Camera-type eye (tissue), 1 donor: Measurements from ENCODE around the gene CORO7.

- RAMPAGE, long total RNA = no peak
Observed at GRCh38 chr16:4183269-4184403, 58.2 kb downstream of the SRL start.

DNA sequence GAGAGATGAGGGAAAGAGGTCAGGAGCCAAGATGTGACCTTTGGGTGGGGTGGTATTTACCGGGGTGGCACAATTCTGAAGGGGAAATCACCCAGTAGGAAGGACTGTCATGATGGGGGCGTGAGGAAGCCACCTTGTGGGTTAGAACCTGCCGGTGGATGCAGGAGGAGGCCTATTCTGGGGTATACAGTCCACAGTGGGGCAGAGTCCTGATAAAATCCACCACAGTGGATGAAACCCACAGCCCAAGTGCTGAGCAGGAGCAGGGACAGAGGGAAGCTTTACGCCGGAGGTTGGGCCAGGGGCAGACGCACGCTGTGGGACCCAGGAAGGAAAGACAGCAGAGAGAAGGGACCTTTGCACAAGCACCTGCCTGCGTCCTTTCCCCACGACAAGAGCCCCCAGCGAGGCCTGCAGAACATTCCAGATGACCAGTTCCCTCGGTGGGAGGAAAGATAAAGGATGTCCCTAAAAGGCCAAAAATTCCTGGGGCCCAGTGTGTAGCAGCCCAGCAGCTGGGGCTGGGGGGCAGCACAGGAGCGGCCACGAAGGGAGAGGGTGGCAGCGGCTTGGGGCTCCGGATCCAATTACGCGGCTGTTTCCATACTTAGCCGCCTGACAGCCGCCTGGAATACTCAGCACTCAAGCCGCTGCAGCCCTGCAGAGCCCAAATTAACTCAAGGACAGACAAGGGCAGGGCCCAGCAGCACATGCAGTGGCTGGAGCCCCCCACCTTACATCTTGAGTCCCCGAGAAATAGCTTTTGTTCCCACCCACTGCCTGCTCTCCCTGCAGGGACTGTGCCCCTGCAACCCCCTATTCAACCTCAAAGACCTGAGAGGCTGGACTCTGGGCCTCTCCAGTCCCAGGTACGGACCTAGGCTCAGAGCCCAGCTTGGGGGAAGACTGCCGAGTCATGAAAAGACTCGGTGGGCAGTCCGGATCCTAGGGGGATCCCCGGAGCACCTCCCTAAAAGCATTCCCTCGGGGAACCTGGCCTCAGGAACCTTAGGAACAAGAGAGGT is 1.3 kb downstream of the SRL start:
- RAMPAGE, long total RNA = no peak

DNA sequence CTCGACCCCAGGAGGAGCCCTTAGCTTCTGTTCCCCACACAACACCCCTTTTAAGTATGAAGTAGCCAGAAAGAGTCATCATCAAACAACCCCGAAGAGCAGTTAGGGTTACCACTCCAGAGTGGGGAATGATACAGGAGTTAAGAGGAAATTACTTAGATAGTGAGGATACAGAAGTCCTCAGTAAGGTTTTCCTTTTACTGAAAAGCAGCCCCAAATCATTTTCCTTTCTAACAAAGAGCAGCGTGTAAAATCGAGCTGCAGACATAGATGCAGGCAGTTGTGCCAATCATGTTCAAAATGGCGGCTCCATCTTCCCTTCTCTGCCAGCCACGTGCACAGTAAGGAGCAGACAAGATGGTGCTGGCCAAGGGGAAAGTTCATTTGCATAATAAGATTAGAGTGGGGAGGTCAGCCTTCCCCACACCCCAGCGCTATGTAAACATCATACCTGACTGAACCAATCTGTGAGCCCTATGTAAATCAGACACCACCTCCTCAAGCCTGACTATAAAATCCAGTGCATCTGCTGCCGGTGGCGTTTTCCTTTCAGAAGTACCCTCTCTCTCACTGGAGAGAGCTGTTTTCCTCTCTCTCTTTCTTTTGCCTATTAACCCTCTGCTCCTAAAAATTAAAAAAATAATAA is 2.4 kb upstream of the SRL start:
- RAMPAGE, long total RNA = no peak

DNA sequence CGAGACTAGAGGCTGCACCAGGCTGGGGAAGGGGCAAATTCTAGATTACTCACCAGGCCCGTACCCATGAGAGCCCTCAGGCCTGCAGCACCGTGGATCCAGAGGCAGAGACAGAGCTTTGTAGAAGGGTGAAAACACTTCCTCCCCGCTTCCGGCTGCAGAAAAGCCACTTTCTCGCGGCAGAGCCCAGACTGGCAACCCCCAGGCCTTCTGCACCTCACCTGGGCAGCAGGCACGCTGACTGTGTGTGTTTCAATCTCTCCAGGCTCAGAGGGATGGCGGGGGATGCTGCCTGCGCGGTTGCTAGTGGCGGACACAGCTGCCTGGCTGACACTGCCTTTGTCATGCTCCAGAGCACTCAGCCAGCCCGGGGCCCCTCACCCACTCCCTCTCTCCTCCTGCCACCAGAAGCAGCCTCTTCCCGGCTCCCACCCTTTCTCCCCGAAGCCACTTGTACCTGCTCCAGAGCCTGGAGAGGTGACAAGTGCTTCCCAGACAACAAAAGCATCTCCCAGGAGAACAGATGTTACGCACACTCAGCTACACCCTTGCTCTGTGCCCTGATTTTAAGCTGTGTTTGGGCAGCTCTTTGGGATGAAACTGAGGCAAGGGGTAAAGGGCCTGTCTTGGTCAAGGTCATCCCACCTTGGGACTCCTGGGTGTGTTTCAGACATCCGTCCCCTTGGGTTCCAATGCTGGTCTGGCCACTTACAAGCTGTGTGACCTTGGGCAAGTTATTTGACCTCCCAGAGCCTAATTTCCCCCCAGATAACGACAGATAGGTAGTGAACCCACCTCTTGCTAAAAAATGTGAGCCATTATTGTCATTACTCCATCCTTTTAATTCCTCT is 9.3 kb upstream of the GLIS2 start:
- RAMPAGE, long total RNA = no peak

DNA sequence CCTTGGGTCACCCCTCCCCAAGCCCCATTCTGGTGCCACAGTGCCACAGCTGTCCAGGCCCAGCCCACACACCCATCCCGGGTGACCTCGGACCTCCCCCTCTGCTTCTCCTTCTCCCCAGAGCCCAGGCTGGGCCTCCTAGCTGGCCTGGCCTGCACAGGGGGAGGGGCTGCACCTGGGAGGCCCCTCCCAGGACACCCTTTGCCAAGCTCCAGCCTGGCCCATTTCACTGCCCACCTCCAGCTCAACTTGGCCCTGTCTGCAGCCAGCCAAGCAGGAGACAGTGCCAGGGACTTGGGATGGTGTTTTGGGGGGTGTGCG is 1.6 kb downstream of the GLIS2 start:
- RAMPAGE, long total RNA = no peak

GRCh38 chr16:4320541-4321031 is 4.7 kb downstream of the GLIS2 start:
- RAMPAGE, long total RNA = no peak

DNA sequence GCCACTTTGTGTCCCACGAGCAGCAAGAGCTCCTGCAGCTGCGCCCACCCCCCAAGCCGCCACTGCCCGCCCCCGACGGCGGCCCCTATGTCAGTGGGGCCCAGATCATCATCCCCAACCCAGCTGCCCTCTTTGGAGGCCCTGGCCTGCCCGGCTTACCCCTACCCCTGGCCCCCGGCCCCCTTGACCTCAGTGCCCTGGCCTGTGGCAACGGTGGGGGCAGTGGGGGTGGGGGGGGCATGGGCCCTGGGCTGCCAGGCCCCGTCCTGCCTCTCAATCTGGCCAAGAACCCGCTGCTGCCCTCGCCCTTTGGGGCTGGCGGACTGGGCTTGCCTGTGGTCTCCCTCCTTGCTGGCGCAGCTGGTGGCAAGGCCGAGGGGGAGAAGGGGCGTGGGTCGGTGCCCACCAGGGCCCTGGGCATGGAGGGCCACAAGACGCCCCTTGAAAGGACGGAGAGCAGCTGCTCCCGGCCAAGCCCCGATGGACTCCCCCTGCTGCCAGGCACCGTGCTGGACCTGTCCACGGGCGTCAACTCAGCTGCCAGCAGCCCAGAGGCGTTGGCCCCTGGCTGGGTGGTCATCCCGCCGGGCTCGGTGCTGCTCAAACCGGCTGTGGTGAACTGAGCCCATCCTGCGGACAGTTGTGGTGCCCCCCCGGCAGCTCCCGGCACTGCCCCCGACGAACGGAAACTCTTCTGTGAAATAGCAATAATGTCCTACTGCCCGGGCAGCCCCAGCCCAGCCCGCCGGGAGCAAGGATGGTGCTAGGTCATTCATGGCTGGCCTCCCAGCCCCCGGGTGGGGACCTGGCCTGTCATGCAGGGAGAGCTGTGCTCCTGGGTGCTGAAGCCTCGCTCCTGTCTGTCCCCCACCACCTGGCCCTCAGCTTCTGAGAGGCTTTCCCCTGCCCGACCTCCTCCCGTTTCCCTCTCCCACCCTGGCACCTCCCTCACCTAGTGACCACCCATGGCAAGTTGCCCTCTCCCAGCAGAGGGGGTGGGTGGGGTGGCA is 13.9 kb downstream of the PAM16 start:
- RAMPAGE, long total RNA = no peak

DNA sequence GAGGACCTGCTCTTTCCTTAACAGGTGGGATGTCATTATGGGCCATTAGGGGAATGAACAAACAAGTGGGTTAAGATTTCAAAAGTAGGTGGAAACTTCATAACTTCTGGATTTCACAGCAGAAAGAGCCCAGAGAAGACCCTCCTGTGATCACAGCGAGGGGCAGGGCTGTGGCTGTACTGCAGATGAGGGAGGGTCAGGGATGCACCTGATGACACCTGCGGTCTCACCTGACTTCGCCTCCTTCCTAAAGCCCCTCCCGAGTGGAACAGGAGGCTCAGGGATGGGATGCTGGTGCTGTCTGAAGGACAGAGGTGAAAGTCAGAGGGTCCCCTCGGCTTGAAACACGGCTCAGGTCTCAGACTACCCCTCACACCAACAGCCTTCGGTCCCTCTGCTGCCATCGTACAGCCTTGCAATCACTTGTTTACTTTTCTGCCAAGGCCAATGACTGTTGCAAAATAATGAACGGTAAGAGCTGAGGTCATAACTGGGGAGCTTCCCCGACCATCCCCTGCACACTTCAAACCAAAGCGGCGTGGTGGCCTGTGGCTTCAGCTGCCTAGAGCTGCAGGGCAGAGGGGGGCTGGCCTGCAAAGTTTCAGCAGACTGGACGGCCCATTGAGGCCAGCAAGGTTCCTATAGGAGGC is 5.4 kb downstream of the PAM16 start:
- RAMPAGE, long total RNA = no peak

DNA sequence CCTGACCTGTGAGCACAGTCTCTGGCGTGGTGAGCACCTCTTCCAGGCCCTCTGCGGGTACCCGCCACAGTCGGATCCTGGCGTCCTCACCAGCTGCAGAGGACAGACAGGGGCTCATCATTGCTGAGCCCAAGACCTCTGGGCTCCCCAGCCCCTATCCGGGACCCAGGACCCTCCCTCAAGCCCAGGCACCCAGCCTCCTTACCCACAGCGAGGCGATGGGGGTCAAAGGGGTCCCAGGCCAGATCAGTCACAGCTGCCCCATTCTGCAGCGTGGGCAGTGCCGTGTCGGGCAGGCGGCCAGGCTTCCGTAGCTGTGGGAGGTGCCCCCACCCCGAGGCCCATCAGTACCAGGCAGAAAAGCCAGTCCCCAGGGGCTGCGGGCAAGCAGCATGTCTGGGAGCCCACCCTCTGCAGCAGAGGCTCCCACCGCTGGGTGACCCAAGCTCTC is 10.1 kb upstream of the PAM16 start:
- RAMPAGE, long total RNA = no peak

- RAMPAGE, long total RNA = no peak
Observed at GRCh38 chr16:4384812-4385777, 13.4 kb downstream of the VASN start.

- RAMPAGE, long total RNA = no peak
Observed at GRCh38 chr16:4399920-4400247, 16.5 kb downstream of the CORO7 start.

DNA sequence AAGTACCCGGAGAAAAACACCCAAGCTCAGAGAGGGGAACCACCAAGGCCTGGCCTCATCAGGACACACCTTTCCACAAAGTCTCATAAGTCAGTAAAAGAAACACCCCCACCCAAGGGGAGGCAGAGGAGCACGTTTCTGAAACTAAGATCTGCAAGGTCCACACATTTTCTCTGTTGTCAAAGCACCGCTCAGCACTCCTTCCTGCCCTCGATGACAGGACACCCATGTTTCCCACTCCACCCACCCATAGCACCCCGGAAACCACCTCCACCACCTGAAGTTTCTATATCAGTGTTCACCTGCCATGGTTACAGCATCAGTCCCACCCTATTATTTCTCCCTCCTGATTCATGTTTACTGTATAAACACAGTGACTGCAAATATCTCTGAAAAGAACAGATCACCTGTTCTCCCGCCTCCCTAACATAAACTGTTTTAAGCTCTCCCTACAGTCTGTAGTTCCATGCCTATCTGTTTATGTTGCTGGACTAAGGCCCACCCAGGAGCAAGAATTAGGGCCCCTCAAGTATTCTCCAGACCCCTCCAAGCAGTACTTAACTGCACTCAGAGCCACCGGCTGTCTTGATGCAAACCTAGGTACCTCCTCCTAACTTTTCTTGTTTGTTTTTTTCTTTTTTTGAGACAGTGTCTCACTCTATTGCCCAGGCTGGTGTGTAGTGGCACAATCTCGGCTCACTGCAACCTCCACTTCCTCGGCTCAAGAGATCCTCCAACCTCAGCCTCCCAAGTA is 2.0 kb downstream of the CORO7 start:
- RAMPAGE, long total RNA = no peak

GRCh38 chr16:4416064-4416752 is at the start of gene CORO7:
CORO7 (minus strand) TSS chr16:4416596.
- RAMPAGE, long total RNA = no peak

DNA sequence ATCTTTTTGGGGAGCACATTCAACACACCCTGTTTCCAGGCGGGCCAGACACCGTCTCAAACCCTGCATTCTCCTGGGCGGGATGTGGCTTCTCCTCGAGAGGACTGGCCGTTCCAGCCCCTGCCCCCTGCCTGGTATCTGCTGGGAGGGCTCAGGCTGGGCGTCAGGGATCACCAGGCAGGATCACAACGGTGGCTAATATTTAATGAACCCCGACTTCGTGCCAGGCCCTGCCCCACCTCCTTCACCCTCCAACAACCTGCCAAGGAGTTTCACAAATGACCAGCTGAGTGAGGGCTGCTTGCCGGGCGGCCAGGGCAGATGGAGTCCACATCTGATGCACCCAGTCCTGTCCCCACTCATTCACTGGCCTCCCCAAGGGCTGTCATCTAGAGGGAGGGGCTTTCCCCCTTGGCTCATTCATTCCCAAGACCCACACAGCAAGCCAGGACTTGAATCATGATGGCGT is 17.6 kb downstream of the UBALD1 start:
- RAMPAGE, long total RNA = no peak

- RAMPAGE, long total RNA = no peak
Observed at GRCh38 chr16:4610519-4610790, 4.2 kb downstream of the UBALD1 start.

GRCh38 chr16:4613751-4614488 is 768 bp downstream of the UBALD1 start:
- RAMPAGE, long total RNA = no peak

GRCh38 chr16:4624232-4624703 is 358 bp upstream of the MGRN1 start:
- RAMPAGE, long total RNA = no peak

DNA sequence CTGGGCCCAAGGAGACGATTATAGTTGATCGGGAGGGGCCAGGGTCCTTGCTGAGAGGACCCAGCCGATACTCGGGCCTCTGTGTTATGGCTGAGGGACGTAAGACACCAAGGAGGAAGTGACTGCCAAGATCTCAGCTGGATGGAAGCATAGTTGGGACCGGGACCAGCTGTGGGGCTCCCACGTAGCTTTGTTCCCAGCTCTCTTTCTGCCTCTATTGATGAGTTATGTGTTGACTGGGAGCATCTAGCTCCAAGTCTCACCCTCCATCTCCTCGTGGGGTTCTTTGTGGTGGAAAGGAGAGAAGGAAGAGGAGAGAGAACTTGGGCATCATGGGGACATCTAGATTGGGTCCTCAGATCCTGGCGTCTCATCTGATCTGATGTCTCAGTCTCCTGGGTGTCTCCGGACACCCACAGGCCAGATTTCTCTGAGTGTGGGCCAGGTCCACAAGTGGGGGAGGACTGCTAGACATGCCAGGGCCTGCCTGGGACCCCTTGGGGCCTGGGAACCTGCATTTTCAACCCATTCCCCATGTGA is 996 bp downstream of the MGRN1 start:
- RAMPAGE, long total RNA = no peak

DNA sequence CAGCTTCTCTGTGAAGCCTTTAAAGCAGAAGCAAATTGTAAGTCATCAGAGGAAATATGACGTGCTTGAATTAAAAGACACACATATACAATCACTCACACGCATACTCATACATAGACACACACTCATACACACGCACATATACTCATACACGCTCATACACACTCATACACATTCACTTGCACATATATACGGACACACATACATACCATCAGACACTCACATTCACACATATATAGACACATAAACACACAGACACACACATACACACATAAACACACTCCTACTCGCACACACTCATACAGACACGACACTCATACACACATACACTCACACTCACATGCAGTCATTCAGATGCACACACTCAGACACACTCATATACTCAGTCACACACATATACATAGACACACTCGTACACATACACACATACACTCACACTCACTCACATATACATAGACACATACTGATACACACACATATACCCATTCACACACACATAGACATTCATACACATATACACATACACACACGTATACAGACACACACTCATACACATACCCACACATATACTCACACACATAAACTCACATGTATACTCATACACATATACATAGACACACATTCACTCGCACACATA is 25.0 kb upstream of the NUDT16L1 start:
- RAMPAGE, long total RNA = no peak

GRCh38 chr16:4690576-4691396 is 2.6 kb upstream of the NUDT16L1 start:
- RAMPAGE, long total RNA = no peak